Measurements from ENCODE around the gene TTLL2.

GRCh38 chr6:166394468-166394961, 11.8 kb upstream of the MPC1 start:
- RRBS: no CpG with 5 or more reads among the region's 6 CpGs

DNA sequence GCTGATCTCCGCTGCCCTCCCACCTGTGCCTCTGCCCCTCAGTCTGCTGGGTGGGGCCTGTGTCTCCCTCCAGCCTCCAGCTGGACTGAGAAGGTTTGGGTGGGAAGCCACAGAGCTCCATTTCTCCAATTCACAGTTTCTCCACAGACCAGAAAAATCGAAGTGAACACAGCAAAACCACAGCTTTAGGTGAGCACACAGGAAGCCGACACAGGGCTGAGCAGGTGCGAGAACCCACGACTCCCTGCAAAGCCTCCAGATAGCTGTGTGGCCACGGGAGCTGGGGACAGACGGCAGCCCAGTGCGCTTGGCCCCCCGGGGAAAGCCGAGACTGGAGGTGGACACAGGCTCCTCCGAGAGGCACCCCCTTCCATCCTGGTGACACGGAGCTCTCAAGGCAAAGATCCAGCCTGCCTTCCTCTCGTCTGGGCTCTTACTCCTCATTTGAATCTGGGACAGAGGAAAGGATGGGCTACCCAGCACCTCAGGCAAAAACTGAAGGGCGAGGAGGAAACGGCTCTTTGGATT, 29.0 kb upstream of the MPC1 start:
- RRBS: no CpG with 5 or more reads among the region's 15 CpGs

DNA sequence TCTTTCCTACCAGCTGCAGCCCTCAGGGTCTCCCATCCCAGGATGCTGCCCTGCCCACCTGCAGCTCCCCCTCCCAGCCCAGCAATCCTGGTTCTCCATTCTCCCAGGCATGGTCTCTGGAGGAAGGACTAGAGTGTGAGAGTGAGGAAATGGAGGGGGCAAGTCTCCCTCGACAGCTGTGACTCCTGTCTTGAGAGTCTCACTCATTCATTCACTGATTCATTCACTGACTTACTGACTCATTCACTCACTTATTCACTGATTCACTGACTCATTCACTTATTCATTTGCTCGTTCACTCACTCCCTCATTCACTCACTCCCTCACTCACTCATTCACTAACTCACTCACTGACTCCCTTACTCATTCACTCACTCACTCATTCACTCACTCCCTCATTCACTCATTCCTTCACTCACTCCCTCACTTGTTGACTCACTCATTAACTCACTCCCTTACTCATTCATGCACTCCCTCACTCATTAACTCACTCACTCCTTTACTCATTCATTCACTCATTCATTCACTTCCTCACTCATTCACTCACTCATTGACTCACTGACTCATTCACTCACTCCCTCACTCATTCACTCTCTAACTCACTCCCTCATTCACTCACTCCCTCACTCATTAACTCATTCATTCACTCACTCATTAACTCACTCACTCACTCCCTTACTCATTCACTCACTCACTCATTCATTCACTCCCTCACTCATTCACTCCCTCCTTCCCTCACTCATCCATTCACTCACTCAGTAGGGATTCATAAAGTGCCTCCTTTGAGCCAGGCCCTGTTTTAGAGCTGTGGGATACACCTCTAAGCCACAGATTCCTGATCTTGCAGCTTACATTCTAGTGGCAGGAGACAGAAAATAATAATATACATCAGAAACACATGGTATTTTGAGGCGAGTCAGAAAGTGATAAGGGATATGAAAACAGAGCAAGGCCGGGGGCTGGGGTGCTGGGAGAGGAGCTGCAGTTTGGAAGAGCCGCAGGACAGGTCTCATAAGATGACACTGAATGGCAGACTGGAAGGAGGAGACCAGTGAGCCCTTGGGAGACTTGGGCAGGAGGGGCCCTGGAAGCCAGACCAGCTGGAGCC, 84.1 kb upstream of the MPC1 start:
- RRBS: no CpG with 5 or more reads among the region's 5 CpGs

DNA sequence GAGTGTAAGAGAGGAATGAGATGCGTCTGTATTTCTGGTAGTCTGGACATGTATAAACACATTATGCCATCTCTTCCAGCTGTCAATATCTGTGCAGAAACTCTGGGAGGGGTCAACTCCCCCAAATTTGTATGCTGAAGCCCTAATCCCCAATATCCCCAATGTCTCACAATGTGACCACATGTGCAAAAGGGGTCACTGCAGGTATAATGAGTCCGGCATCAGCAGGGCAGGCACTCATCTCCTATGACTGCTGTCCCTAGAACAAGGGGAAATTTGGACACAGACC, 93.0 kb upstream of the MPC1 start:
- RRBS: no CpG with 5 or more reads among the region's 2 CpGs

DNA sequence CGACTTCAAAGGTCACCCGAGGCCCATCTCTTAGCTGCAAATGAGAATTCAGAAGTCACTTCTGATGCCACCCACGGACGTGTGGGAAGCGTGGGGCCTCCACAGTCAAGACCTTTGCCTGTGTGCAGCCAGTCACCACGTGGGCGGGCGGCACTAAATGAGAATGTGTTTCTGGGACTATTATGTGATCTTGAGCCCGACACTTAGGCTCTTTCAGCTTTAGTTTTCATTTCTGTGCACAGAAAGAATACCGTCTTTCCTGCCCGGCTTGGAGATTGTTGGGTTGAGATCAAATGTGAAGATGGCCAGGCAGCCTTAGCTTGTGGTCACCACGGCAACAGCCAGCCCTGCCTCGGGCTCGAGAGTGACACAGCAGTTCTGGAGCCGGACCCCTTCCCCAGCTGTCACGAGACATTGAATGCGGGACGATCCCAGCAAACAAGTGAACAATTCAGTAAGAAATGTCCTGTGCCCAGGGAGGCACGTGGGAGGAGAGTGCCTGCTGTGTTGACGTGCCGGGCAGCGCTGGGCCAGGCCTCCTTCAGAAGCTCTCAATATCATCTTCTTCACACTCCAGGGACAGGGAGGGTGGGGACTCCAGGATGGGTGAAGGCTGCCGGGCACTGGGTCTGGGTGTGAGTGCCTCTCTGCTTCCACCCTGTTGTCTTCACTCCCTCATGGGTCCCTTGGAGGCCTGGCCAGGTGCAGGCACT, 91.4 kb downstream of the RAMACL start:
- RRBS: 69% methylated on average over 4 of the region's 23 CpGs

DNA sequence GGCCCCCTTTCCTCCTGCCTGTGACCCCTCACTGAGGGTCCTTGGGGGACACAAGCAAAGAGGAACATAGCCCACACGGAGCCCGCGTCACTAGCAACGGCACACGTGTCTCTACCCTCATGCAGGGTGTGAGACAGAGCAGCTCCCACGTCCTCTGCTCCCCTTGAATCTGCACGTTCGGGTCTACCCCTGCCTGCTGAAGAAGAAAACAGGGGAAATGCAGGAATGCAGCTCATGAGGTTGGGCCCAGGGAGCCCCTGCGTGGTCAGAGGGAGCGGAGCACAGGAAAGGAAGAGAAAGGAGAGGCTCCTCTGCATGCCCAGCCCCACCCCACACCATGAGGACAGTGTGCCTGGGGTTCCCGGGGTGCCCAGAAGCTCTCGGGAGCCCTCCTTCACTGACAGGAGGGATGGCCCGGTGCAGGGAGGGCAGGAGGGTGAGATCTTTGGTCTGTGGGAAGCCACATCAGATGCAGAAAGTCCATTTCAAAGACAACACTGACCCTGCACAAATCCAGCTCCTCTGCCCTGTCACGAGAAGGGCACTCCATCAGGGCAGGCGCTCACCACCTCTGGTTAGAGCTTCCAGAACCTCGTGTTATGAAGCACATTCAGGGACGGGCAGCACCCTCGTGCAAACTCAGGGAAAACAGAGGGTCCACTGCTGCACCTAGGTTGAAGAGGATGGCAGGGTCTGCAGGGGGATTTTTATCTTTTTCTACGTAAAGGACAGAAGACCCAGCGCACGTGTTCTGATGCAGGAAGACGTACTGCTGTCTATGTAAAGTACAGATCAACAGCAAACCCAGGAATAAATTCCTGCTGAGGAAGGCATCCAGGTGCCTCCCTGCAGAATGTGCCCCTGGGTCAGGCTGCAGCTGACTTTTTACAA, 13.5 kb downstream of the RAMACL start:
- RRBS: 51% methylated on average over 3 of the region's 22 CpGs

GRCh38 chr6:166614840-166615442, 12.1 kb downstream of the RPS6KA2 start:
- RRBS: no CpG with 5 or more reads among the region's 12 CpGs

- RRBS: no CpG with 5 or more reads among the region's 19 CpGs
These were observed 13.4 kb upstream of the RPS6KA2 start for GRCh38 chr6:166640324-166640921.

- RRBS: no CpG with 5 or more reads among the region's 8 CpGs
These were observed 19.7 kb upstream of the CCR6 start for GRCh38 chr6:167103059-167103712.

- RRBS: no CpG with 5 or more reads among the region's 15 CpGs
These were observed 4.2 kb upstream of the CCR6 start for GRCh38 chr6:167118470-167119228.

GRCh38 chr6:167120217-167121089, 2.4 kb upstream of the CCR6 start:
- RRBS: no CpG with 5 or more reads among the region's 6 CpGs

- RRBS: no CpG with 5 or more reads among the region's 7 CpGs
These were observed 1.5 kb upstream of the CCR6 start for GRCh38 chr6:167121350-167121828.

GRCh38 chr6:167241682-167242346, 49.3 kb upstream of the UNC93A start:
- RRBS: no CpG with 5 or more reads among the region's 25 CpGs

- RRBS: no CpG with 5 or more reads among the region's 14 CpGs
These were observed at the start of gene TTLL2 for GRCh38 chr6:167325013-167325402. TTLL2 (plus strand) TSS chr6:167325086.

DNA sequence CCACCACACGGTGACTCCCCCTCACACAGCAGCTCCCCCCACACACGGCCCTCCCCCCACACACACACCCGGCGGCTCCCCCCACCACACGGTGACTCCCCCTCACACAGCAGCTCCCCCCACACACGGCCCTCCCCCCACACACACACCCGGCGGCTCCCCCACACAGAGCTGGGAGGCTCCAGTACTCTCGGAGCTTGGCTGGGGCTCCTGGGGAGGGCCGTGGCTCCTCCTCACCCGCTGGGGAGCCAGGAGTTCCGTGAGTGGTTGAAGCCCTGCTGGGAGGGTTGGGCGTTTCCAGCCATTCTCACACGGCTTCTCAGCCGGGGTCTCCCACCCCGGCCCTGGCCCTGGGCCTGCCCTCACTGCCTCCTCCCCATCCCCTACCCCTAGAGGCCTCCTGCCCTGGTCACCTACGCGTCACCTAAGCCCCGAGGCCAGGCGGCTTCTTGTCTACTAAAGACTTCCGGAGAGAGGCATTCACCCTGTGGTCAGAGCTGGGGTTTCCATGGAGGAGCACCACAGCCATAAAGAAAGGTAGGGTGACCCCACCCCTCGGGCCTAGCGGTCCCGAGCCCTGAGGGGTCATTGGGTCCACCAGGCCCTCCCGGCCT, 99.1 kb downstream of the TTLL2 start:
- RRBS: 55% methylated on average over 3 of the region's 25 CpGs

- RRBS: no CpG with 5 or more reads among the region's 8 CpGs
These were observed 167.6 kb downstream of the TTLL2 start for GRCh38 chr6:167492524-167492856.

DNA sequence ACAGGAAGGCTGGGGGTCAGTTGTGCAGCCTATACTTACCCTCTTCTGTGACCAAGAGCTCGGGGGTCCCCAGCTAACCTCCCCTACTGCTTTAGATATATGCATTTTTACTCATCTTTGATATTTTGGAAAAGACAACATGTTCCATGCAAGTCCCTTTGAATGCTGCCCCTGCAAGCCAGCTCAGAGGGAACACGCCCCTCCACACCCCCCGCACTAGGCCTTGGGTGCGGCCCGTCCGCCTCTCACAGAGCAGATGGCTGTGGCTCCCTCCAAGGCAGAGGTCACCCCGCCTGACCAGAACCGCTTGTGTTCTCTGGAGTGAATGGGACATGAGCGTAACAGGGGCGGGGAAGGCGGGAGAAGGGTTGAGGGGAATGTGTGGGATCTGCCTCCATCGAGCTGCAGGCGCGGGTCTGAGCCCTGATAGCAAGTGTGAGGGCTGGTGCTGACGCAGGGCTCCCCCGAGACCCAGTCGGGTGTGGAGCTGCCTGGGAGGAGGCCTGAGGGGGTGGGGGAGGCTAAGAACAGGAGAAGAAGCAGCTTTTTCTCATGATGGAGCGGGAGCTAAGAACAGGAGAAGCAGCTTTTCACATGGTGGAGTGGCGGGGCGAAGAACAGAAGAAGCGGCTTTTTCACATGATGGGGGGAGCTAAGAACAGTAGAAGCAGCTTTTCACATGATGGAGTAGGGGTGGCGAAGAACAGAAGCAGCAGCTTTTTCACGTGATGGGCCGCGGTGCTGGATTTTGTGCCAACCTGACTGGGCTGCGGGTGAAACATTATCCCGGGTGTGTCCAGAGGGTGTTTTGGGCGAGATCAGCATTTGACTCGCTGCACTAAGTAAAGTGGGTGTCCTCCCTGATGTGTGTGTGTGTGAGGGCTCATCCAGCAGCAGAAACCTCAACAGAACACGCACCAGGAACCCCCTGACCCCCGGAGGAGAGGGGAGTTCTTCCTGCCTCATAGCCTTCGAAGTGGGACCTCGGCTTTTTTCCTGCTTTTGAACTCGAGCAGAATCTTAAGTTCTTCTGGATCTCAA, 169.2 kb downstream of the TTLL2 start:
- RRBS: no CpG with 5 or more reads among the region's 34 CpGs

- RRBS: no CpG with 5 or more reads among the region's 9 CpGs
These were observed 234.8 kb downstream of the TTLL2 start for GRCh38 chr6:167559616-167560165.

- RRBS: no CpG with 5 or more reads among the region's 13 CpGs
These were observed 248.0 kb downstream of the TTLL2 start for GRCh38 chr6:167572874-167573325.

DNA sequence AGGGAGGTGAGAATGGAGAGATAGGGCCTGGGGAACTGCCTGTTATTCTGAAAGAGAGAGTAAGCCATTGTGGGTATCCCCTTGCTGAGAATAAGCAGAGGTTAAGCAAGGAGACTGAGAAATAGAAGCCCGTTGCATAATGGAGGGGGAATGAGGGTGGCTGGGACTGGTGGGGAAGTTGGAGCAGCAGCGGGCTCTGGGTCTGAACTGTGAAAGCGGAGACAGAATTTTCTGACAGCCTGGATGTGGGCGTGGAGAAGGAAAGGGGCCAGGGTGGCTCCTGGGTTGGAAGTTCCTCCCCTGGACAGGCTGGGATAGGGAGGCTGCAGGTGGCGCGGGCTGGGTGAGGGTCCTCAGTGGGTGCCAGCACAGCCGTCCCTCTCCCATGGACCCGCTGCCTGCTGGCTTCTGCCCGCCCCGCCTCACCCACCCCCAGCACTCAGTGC, 114.6 kb upstream of the AFDN start:
- RRBS: no CpG with 5 or more reads among the region's 10 CpGs